ENCODE data around the genes TOB2 and PHF5A.

DNA sequence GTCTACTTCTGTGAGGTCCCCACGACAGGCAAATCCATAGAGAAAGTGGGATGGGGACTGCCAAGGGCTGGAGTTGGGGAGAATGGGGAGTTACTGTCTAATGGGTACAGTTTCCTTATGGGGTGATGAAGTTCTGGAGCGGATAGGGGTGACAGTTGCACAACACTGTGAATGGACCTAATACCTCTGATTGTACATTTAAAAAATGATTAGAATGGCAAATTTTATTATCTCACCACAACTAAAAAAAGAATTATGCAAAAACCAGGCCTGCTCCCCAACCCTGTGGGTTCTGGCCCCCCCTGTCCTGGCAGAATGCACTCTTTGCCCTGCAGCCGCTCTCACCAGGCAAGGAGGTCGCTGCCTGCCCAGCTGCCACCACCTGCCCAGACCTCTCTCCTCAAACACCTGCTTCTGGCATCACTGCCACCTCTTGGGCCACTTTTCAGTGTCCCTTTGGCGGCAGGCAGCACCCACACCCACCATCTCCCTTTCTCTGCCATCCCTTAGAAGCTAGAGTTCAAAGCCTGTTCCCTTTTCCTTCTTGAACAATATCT is 44.3 kb downstream of the SGSM3 start:
- RRBS: no CpG with 5 or more reads among the region's 5 CpGs

- RRBS: no CpG with 5 or more reads among the region's 18 CpGs
Observed at GRCh38 chr22:40637667-40638315, 1.3 kb upstream of the MRTFA start.

DNA sequence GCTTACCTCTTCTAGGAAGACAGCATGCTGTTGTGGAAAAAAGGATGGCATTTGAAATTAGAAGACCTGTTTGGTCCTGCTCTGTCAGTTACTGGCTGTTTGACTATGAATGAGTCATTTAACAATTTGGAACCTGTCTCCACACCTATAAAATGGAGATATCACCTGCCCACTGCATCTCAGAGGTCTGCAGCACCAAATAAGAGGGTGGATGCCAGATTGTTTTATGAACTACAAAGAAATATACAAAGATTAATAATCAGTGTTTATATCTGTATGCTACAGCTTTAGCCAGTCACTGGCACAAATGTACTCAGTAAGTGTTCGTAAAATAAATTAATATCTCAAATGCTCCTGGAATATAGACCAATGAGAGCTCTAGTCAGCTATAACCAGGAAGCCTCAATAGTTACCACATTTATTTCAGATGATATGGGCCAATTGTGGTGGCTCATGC is 60.7 kb downstream of the SLC25A17 start:
- RRBS: no CpG with 5 or more reads among the region's 1 CpG

DNA sequence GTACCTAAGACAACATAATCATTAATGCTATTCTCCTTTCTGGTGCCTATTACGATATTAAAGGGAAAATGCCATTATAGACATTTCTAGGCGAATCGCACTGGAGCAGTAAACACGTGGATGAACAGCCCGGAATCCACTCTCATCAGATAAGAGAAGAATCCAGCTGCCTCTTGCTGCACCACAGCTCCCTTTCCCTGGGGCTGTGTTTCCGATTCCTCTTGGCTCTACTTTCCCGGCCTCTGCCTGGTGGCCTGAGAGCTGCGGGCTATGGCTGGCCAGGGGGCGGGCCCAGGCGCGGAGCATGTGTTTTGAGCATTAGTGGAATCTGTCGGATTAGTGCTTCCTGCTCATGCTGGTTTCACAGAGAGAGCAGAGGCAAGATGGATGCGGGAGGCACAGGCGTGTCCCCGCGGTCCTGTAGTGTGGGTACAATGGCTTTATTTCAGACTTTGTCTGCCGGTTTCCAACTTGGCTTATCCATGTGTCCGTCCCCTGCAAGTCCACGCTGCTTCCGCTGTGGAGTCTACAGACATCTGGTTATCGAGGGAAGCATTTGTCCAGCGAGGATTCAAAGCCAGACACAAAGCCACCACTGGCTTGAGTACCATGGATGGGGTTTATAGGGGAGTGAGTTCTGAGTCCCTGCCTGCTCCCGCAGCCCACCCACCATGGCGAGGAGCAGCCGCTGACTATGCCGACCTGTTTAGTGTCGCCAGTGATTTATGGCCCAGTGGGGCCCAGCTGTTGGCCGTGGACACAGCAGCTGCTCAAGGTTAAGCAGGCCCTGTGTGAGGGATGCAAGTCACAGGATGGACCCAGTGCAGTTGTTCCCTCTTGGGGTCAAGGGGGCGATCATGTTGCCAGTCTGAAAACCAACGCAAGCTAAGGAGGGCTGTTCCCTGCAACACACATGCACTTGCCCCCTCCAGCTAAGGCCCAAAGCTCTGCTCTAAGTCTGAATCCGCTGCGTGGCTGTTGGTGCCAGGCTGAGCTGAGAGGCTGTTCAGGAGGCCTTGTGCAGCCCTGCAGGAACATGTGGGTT is 43.4 kb upstream of the EP300 start:
- RRBS: 0% methylated on average over 3 of the region's 32 CpGs

DNA sequence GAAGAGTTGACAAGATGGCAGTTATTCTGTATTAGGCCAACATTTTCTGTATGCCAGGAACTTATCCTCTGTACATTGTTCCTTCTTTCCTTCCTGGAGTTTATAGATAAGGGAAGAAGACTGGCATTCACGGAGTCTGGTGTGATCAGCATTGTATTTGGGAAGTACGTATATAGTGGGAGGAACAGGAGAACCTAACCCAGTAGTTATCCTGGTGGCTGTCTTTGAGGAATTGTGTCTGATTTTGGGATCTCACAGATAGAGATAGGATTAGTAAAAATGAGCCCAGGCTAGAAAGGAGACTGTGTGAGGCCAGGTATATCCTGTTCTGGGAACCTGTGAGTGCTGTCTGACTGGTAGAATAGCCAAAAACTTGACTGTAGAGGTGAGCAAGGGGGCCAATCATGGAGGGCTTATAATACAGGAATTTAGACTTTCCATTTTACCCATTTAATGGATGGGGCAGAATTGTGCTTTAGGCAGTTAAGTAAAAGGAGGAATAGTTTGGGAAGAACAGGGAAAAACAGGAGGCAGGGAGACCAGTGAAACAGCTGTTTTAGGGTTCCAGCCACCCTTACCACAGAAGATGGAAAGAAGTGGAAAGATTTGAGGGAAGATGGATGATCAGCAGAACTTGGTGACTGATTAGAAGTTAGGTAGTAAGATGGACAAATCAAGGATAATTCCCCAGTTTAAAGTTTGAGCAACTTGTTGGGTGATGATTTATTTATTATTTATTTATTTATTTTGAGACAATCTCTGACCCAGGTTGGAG is 9.9 kb downstream of the EP300 start:
- RRBS: no CpG with 5 or more reads among the region's 2 CpGs

GRCh38 chr22:41109241-41109949 is 17.0 kb downstream of the EP300 start:
- RRBS: no CpG with 5 or more reads among the region's 8 CpGs

DNA sequence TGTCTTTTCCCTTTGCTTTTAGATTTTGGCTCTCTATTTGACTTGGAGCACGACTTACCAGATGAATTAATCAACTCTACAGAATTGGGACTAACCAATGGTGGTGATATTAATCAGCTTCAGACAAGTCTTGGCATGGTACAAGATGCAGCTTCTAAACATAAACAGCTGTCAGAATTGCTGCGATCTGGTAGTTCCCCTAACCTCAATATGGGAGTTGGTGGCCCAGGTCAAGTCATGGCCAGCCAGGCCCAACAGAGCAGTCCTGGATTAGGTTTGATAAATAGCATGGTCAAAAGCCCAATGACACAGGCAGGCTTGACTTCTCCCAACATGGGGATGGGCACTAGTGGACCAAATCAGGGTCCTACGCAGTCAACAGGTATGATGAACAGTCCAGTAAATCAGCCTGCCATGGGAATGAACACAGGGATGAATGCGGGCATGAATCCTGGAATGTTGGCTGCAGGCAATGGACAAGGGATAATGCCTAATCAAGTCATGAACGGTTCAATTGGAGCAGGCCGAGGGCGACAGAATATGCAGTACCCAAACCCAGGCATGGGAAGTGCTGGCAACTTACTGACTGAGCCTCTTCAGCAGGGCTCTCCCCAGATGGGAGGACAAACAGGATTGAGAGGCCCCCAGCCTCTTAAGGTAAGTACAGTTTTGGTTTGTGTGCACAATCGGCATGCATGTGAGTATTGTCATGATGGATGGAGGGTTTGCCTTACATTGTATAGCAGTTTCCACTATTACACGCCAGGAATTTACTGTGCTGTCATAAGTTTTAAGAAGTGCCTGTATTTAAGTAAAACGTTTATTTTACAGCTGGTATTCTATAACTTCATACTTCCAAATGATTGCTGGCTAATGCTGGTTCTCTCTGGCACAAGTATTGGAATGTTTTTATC is 25.0 kb downstream of the EP300 start:
- RRBS: no CpG with 5 or more reads among the region's 10 CpGs

DNA sequence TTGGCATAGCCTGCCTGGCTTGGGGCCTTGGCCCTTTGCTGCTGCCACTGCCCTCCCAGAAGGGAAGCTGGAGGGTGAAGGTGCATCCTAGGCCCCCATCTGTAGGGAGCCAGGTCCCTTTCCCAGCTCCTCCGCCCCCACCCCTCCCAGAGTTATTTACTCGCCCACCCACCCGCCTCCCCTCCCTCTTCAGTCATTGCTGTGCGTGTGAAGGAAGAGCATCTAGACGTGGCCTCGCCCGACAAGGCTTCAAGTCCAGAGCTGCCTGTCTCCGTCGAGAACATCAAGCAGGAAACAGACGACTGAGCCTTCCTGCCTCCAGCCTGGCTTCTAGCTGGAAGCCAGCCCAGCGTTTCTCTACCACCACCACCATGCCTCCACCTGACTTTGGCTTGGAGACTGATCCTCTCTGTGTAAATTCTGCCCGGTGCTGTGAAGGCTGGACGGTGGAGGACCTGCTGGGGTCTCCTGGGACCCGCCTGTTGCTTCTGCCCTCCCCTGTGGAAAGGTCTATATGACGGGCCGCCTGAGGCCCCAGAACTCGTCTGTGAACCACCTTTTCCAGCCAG is 10.7 kb downstream of the CHADL start:
- RRBS: no CpG with 5 or more reads among the region's 17 CpGs

DNA sequence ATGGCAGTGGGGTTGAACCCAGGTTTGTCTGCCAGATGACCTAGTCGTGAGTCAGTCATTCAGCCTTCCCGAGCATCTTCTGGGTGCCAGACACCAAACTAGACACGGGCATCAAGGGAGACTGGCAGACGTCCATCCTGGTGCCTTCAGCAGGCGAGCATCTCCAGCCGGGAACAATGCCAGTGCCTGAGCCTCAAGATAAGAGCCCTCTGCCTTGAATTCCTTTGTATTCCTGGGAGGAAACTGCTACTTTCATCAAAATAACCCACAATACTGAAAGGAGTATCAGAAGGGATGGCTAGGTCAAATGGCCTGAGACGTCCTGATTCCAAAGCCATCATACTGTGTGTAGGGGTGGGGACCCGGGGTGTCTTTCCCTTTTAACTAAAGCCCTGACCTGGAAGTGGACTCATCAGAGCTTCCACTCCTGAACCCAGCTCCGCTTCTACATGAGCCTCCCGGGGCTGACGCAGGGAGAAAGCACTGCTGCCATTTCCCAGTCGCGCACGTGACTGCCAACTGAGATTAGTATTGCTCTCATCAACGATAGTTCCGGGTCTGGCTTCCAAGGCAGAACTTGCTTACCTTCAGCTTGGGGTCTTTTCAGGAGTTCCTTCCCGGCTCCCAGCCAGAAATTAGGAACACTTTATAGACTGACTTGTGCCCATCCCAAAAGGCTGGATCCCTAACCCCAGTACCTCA is 8.2 kb downstream of the CHADL start:
- RRBS: 78% methylated on average over 7 of the region's 17 CpGs

DNA sequence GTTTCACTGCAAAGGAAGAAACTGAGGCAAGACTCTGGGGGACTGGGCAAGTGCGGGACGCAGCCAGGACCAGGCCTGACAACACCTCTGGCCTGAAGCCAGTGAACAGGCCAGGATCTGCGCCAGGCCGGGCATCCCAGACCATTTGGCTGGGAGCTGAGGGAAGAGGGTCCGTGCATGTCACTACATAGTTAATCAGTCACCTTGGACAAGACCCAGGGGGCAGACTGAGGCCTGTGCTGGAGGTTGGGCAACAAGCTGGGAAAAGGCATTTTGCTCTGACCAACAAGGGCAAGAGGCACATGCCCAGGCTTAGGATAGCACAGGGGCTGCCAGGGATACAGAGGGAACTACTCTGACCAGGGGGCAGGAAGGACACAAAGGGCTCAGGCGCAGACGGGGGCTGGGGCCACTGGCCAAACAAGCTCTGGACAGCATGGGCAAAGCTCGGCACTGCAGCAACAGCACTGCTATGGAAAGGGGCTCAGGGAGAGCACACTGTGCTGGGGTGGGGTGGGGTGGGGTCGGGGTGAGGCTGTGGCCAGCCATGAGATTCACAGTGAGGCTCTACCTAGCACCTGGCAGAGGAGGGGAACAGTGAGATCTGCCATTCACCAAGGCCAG is 7.1 kb upstream of the CHADL start:
- RRBS: no CpG with 5 or more reads among the region's 9 CpGs

- RRBS: no CpG with 5 or more reads among the region's 18 CpGs
Observed at GRCh38 chr22:41258625-41259332, 18.0 kb upstream of the CHADL start.

DNA sequence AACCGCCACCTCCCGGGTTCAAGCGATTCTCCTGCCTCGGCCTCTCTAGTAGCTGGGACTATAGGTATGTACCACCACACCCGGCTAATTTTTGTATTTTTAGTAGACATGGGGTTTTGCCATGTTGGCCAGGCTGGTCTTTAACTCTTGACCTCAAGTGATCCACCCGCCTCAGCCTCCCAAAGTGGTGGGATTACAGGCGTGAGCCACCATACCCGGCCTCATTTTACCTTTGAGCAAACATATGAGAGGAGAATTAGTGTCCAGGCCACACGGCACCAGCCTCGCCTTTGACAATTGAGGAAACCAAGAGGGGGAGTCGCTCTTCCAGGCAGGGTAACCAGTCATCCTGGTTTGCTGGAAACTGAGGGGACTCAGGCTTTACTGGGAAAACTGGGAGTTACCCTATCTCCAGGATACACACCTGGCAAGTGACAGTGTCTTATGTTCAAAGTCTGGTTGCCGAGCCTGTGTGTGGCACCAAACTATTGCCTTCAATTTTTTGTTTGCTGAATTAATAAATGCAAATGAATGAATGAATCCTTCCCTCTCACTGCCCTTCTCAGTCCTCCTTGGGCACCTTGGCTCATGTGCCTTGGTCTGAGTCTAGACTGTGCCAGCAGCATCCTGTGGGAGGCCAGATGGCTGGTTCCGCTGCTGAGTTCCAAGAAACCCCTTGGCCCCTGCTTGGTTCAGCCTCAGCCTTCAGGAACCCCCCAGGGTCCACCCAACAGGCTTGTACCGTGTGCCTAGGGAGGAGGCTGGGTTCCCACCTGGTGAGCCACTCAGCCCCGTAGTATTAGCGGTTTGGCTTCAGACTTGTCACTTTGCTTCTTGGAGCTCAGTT is 31.2 kb downstream of the TOB2 start:
- RRBS: no CpG with 5 or more reads among the region's 16 CpGs

DNA sequence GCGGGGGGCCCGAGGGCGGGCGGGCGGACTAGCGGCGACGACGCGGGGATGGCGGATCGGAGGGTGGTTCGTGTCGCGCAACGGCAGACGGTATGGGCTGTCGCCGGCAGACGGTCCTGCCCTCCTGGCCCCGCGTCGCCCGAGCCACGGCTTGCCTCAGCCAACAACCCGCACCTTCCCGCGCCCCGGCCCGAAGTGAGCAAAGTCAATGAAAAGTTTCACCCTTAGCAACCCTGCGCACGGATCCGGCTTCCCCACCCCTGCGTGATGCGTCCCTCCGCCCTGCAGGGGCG is at the start of gene TOB2:
Gene TOB2 (minus strand): TSS at position 201 of the 293 bp plus-strand sequence.
- RRBS: 2% methylated on average over 16 of the region's 37 CpGs

- RRBS: no CpG with 5 or more reads among the region's 17 CpGs
Observed at GRCh38 chr22:41468567-41468932, at the start of gene PHF5A. Gene PHF5A, minus strand, starts transcription at chr22:41468692.

DNA sequence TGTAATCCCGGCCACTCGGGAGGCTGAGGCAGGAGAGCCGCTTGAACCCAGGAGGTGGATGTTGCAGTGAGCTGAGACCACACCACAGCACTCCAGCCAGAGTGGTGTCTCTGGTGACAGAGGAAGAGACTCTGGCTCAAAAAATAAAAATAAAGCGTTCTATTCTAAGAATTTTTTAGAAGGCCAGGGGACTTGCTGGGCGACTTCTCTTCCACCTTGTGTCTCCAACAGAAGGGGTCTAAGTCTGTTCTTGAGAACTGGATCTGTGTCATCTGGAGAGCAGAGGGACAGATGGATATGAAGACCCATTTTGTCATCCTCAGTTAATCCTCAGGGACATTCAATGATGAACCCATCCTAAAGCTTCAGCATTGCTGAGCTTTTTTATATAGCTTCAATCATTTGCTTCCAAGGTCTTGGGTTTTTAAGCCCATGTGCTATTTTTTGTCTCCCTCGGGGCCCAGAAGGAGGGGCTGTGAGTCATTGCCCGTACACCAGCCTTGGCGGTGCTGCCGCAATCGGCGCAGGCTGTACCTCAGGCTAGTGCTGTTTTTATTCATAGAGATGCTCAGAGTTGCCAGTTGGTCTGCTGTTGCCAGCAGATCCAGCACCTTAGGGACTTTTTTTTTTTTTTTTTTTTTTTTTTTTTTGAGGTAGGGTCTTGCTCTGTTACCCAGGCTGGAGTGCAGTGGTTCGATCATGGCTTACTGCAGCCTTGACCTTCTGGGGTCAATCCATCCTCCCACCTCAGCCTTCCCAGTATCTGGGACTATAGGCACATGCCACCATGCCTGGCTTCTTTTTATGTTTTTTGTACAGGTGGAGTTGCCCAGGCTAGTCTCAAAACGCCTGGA is 35.4 kb downstream of the ACO2 start:
- RRBS: no CpG with 5 or more reads among the region's 13 CpGs

DNA sequence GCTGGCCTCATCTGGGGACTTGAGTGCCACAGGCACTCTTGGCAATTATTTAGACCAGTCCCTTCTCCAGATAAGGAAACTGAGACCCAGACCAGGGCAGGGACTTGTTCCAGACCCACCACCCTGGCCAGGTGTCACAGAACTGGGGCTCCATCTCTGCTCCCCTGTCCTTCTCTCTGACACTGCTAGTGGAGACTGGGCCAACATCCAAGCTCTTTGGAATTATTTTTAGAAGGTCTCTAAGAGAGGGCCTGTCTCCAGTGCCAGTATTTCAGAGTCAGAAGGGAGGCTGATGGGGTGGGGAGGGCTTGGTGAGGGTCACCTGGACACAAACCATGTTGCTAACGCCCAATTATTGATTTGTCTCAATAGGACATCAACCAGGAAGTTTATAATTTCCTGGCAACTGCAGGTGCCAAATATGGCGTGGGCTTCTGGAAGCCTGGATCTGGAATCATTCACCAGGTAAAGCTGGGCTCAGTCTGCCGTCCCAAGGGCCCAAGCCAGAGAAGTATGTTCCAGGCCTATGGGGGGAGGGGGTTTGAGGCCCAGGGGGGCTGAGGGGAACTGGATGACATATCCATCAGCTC is 32.7 kb downstream of the POLR3H start:
- RRBS: no CpG with 5 or more reads among the region's 3 CpGs

DNA sequence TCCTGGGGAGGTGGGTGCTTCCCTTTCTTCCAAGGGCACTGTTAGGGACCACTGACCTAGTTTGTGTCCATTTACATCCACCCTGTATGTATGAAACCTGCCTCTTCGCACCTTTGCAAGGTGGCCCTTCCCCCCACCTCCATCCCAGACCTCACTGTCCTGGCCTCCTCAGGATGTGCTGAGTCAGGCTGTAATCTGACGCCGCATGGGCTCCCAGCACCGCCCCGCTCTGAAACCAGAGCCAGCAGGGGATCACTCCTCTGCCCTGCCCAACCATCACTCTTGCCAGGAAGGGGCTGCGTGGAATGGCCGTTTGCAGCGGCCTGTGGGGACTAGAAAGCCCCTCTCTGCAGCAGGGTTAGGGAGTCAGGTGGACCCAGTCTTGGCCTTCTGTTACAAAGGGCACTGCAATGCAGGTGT is 31.5 kb downstream of the POLR3H start:
- RRBS: no CpG with 5 or more reads among the region's 8 CpGs

GRCh38 chr22:41513377-41513818 is 30.9 kb downstream of the POLR3H start:
- RRBS: no CpG with 5 or more reads among the region's 5 CpGs

GRCh38 chr22:41518318-41518862 is 25.9 kb downstream of the POLR3H start:
- RRBS: no CpG with 5 or more reads among the region's 7 CpGs

DNA sequence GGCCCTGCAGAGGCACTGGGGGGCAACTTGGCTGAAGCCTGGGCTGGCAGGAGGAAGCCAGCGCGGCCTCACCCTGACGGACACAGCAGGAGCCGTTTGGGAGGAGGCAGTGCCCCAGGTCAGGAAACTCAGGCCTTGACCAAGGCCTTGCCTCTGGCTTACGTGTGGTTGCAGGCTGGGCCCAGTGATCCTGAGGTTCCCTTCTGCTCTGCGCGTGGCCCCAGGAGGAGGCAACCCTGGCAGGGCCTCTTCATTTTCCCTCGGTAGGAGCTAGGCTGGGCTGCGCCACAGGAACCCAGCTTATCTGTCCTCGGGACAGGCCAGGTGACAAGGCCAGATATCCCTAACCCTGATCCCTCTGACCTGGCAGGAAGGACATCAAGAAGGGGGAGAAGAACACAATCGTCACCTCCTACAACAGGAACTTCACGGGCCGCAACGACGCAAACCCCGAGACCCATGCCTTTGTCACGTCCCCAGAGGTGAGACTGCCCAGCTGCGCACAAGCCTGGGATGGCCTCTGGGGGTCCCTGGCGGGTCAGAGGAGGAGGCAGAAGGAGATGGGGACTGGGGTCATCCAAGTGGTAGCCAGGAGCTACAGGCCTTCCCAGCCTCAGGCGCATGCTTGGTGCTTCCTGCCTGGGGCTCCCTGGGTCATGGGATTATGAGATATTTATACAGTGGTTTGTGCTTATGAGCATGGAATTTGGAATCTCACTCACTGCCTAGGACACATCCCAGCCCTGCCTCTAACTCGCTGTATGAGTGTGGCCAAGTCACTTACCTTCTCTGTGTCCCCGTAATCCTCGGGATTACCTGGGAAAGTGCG is 20.6 kb downstream of the POLR3H start:
- RRBS: no CpG with 5 or more reads among the region's 24 CpGs